Kidney epithelial cell (primary cell): Measurements from ENCODE around the genes IMPDH2 and QRICH1.

GRCh38 chr3:47164626-47165006 is 703 bp upstream of the SETD2 start:
- RAMPAGE, long total RNA, result no peak
- RRBS, result no CpG with 5 or more reads among the region's 22 CpGs

DNA sequence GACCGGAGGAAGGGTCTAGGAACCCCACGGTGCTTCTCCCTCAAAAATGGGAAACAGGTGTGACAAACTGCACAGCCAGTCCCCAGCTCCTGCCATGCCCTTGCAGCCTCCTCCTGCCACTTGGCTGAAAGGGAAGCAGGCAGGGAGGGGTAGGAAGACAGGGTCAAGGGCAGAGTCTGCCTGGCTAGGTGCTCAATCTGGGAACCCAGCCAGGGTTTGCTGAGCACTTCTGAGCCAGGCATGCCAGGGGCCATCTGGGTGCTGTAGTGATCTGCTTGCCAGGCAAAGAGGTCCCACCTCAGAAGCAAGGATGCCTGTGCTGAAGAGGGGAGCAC is 41.2 kb downstream of the PTPN23 start:
- RAMPAGE, long total RNA, result no peak
- RRBS, result no CpG with 5 or more reads among the region's 2 CpGs

DNA sequence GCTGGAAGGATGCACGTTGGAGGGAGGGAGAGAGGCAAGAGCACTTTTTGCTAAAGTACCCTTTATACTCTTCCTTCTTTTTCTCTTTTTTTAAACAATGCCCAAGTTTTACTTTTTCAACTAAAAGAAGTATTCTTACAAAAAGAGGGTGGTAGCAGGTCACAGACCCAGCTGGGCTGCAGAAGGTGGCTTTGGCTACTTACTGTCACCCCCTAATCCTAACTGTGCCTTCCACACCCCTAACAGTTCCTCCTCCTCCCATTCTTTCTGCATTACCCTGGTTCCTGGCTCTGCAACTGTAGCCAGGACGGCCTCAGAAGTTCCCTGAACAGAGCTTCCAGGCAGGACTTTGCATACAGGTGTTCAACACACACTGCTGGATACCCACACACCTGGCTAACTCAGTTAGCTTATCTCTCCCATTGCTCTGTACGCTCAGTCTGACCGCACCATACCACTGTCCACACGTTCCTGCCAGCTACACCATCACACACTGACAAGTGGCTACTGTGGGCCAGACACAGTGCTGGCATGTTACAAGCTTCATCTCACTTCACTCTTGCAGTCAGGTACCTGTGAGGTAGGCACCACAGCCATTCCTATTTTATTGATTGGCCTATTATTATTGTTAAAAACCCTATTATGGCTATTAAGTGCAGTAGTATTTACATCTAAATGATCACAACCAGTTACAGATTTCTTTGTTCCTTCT is 12.9 kb downstream of the ELP6 start:
- RAMPAGE, long total RNA, result no peak
- RRBS, result no CpG with 5 or more reads among the region's 5 CpGs

GRCh38 chr3:47522008-47522600 is 8.6 kb upstream of the ELP6 start:
- RAMPAGE, long total RNA, result no peak
- RRBS, result no CpG with 5 or more reads among the region's 8 CpGs

GRCh38 chr3:47710314-47710887 is 71.3 kb downstream of the SMARCC1 start:
- RAMPAGE, long total RNA, result no peak
- RRBS, result no CpG with 5 or more reads among the region's 2 CpGs

GRCh38 chr3:47844315-47844661 is 41.4 kb downstream of the DHX30 start:
- RAMPAGE, long total RNA, result no peak
- RRBS, result no CpG with 5 or more reads among the region's 3 CpGs

DNA sequence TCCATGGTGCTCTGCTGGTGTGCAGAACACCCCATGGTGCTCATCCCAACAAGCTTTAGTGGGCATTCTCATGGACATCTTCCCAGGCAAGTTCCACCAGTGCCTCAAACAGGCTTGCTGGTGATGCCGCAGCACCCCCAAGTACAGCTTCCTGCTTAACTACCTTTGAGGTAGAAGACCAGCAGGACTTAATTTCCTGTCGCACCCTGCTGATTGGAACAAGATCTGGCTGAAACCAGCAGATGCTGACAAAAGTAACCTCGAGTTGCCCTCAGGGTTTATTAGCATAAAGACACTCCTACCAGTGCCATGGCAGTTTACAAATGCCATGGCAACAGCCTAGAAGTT is 54.5 kb downstream of the MAP4 start:
- RAMPAGE, long total RNA, result no peak
- RRBS, result no CpG with 5 or more reads among the region's 3 CpGs

DNA sequence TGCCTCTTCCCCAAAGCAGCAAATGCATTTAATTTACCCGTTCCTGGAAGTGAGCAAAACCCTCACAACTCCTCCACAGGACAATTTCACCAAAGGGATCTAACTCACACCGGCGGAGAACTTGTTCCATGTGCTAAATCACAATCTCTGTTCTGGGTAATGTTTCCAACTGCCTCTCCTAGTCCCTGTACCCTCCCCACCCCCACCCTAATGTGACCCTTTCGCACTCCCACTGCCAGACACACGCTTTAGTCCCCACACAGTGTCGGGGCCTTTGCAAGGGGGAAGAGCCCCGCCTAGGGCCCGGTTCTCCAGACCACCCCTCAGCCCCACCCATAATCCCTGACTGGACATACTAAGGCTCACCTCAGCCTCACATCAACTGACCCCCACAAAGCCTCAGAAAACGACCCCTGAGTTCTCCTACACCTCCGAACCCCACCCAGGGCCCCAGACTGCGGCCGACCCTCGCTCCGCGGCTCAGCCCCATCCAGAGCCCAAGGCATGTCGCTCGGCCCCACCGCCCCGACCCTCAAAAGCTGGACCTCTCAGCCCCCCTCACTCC is 71.8 kb upstream of the MAP4 start:
- RAMPAGE, long total RNA, result no peak
- RRBS, result no CpG with 5 or more reads among the region's 19 CpGs

- RAMPAGE, long total RNA, result no peak
- RRBS, result no CpG with 5 or more reads among the region's 3 CpGs
These were observed 36.9 kb downstream of the CDC25A start for GRCh38 chr3:48151294-48151678.

GRCh38 chr3:48188467-48188902 is 268 bp upstream of the CDC25A start:
- RAMPAGE, long total RNA, result no peak
- RRBS, result 6% methylated on average over 5 of the region's 25 CpGs

- RAMPAGE, long total RNA, result no peak
- RRBS, result 7% methylated on average over 1 of the region's 46 CpGs
These were observed 1.4 kb downstream of the PLXNB1 start for GRCh38 chr3:48428171-48429194.

DNA sequence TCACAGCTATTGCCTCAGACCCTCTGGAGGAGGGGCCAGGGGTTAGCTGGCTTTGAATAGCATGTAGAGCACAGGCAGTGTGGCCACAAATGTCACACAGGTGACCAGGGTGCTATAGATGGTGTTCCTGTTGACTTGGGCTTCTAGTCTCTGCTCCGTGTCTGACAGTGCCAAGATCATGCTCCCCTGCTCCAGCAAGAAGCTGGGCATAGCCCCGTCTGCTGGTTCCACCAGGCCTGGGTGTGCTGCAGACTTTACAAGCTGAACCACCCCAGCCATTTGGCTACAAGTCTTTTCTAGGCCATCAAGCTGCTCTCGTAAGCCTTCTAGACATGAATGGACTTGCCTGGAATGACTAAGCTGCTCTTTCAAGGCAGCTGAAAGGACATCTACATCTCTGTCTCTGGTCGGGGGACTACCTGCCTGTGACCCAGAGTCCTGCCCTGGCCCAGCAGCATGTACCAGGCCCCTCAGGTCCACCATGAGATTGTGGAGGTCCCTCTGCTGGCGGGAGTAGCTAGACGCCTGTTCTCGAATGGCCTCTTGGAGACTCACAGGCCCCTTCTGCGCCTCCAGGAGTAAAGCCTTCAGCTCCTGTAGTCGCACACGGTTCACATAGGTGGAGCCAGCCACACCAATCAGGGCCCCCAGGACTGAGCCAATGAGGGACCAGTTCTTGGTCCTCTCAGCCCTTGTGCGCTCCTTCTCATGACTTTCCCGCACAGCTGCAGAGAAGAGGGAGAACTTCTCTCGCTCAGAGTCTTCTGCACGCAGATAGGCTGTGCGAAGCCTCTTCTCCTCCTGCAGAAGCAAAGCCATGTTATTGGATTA is 2.7 kb upstream of the PLXNB1 start:
- RAMPAGE, long total RNA, result no peak
- RRBS, result no CpG with 5 or more reads among the region's 15 CpGs

- RAMPAGE, long total RNA, result no peak
- RRBS, result no CpG with 5 or more reads among the region's 17 CpGs
These were observed 13.2 kb downstream of the TREX1 start for GRCh38 chr3:48479109-48479818.

GRCh38 chr3:48598103-48598616 is 3.0 kb upstream of the COL7A1 start:
- RAMPAGE, long total RNA, result no peak
- RRBS, result no CpG with 5 or more reads among the region's 5 CpGs

- RAMPAGE, long total RNA, result no peak
- RRBS, result 1% methylated on average over 14 of the region's 75 CpGs
These were observed 1.1 kb upstream of the CELSR3 start for GRCh38 chr3:48663467-48664537.

DNA sequence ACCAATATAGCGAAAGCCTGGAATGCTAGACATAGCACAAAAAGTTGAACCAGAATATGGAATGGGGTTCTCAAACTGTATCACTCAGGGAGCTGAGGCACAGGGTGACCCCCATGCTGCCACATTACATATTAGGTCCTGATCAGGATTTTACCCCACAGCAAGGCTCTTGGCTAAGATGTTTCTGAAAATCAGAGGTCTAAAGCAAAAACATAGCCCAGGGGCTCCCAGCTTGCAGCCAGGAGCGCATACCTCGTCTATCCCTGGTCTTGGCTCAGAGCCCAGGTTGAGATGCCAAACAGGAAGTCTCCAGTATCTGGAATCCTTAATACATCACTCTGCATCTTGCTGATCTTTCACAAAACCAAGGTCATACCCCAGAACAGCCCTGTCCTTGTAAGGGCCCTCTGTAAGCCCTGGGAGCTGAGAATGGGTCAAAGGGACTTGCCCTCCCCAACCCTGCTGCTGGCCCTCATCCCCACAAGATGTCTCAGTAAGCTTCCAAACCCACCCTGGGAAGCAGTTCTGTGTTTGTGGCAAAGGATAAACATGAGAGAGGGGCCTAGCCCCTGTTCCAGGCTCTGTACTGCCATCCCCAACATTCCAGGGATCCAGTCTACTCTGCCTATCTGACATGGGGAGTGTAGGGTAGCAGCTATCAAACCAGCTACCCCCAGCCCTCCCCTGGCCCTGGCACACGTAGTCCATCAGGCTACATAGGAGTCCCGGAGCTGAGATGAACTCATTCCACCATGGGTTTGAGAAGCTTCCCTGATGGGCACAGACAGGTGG is 2.4 kb downstream of the NCKIPSD start:
- RAMPAGE, long total RNA, result no peak
- RRBS, result no CpG with 5 or more reads among the region's 5 CpGs

- RAMPAGE, long total RNA, result no peak
- RRBS, result no CpG with 5 or more reads among the region's 26 CpGs
These were observed 418 bp upstream of the NDUFAF3 start for GRCh38 chr3:49021600-49021805.

DNA sequence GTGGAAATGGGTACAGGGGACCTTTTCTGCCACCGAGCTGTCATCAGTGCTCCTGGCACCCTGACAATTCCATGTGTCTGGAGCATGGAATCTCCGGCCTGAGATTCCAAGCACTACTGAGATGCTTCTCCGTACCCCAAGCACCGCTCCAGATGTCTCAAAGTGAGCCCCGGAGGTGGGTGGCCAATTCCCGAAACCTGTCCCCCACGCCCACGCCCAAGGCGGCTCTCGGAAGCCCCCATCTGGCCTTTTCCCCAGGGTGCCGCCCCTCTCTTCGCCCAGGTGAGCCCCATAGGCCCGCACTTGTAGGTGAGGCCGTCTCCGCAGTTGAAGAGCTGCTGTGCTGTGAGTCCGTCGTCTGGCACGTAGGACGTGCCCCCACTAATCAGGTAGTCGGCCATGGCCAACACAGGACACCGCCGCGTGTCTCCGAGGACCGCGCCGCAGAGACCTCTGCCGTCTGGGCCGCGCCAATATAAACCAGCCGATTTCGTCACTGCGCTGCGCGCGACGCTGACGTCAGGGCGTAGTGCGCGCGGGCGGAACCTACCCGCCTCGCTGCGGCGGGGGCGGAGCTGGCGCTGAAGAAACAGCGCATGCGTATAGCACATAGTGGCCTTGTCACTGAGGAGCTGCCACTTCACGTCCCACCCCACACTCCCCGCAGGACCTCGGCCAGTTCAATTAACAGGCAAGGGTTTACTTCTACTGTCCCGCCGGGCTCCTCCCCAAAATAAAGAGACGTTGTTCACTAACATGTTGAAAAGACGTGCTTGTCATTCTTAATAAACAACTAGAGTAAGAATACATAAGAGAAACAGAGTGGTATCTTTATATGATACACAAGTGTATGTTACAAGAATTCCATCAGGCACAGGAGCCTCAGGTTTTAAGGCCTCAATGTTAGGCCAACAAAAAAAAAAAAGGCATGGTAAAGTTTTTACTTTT is at the start of gene IMPDH2:
Gene IMPDH2 (minus strand): TSS at position 449 of the 948 bp plus-strand sequence.
- RAMPAGE, long total RNA, result no peak
- RRBS, result 2% methylated on average over 3 of the region's 58 CpGs

DNA sequence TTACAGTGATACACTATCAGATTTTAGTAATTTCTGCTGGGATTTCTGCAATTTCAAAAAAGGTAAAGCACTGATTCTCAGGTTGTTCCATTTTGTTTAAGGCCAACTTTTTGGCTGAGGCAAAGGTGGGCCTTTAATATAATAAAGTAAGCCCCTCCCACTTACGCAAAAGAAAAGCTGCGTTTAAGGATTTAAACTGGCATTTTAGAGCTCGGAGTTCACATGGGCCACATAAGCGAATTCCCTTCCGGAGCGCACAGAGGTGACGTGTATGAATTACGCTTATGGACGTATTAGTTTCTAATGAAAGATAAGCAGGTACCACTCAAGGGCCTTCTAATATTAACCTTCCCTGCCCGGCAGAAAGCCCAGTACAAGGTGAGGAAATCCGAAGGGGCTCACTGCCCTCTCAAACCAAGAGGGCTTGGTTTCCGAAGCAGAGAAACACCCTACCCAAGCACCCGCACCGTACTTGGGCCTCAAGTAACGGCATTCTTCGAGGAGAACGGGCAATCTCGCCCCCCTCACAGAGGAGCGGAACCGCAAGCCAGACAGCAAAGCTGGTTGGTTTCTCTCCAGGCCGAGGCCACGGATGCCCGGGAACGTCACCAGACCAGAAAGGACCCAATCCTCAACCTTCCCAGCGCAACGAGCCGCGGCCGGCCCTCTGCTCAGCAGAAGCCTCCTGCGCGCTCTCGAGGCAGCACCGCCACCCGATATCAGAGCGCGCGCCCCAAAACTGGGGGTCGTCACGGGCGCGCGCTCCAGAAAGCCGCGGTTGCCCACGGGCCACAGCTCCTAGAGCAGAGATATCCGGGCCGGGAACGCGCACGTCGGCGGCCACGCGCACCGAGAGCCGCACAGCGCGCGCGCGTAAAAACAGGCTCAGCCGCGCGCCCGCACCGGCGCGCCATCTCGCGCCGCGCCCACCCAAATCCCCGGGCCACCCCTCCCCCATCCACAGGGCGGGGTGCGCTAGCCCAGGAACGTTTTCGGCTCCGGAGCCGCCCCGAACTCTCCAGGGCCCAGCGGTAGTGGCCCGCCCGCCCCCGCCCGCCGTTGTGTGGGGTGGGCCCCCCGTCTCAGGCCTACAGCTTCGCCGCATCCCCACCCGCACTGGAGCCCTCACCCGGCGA is 720 bp downstream of the QRICH1 start:
- RAMPAGE, long total RNA, result no peak
- RRBS, result under 1% methylated on average over 31 of the region's 92 CpGs

GRCh38 chr3:49093919-49094870 is at the start of gene QRICH1:
Gene QRICH1 (minus strand): TSS chr3:49094071.
- RAMPAGE, long total RNA, result no peak
- RRBS, result under 1% methylated on average over 9 of the region's 61 CpGs